Subcutaneous preadipocyte (primary cell): ENCODE measurements around a stretch of chr4.

- CAGE, long polyA plus RNA: no peak
These were observed 125.8 kb downstream of the CAMK2D start for GRCh38 chr4:113635736-113636052.

DNA sequence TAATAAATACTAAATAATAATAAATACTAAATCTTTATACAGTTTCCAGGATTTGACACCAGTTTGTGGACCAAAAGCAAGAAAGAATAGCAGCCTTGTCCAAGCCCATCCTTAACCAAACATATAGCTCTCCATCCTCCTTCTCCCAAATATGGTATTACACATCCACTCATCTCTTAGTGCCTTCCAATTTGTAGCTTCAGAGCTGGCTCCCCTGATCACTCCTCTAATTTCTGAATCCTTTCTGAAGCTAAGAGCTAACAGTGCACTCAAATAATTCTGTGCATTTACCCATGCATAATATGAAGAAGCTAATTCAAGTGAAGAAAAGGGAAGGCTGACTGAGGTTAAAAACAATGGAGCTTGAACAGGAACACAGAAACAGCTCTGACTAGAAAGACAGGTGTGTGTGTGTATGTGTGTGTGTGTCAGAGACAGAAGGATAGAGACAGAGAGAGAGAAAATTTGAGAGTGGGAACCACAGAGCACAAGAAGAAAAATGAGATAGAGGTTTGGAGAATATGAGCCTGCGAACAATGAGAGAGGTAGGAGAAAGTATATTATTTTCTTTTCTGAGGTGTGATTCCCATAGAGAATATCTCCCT, 123.6 kb downstream of the CAMK2D start:
- CAGE, long polyA plus RNA: no peak

DNA sequence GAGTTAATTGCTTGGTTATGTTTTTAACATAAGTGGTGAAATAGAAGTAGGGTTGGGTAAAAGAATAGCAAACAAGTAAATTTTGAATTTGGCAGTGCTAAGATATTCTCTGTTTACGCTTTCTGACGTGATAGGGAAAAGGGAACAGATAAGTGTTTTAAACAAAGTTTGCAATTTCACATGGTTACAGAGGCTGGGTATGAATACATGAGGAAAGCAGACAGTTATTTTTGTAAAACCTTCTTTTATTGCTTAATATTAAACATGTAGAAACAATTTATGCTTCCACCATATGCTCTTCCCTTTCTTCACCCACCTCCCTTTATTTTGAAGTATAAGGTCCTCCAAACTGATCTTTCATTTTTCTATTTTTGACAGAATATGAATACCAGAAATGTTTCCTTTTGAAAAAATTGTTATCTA, 214.2 kb upstream of the ARSJ start:
- CAGE, long polyA plus RNA: no peak

GRCh38 chr4:114615954-114616476, 17.4 kb downstream of the UGT8 start:
- CAGE, long polyA plus RNA: no peak

DNA sequence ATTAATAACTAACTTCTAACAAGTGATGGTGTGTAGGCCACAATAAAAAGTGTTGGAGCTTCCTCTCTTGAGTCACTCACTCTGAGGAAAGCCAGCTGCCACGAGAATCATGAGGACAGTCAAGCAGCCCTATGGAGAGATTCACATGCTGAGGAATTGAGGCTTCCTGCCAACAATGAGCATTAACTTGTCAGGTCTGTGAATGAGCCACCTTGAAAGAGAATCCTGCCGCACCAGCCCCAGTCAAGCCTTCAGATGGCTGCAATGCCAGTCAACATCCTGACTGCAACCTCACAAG, 76.7 kb downstream of the PRSS12 start:
- CAGE, long polyA plus RNA: no peak

DNA sequence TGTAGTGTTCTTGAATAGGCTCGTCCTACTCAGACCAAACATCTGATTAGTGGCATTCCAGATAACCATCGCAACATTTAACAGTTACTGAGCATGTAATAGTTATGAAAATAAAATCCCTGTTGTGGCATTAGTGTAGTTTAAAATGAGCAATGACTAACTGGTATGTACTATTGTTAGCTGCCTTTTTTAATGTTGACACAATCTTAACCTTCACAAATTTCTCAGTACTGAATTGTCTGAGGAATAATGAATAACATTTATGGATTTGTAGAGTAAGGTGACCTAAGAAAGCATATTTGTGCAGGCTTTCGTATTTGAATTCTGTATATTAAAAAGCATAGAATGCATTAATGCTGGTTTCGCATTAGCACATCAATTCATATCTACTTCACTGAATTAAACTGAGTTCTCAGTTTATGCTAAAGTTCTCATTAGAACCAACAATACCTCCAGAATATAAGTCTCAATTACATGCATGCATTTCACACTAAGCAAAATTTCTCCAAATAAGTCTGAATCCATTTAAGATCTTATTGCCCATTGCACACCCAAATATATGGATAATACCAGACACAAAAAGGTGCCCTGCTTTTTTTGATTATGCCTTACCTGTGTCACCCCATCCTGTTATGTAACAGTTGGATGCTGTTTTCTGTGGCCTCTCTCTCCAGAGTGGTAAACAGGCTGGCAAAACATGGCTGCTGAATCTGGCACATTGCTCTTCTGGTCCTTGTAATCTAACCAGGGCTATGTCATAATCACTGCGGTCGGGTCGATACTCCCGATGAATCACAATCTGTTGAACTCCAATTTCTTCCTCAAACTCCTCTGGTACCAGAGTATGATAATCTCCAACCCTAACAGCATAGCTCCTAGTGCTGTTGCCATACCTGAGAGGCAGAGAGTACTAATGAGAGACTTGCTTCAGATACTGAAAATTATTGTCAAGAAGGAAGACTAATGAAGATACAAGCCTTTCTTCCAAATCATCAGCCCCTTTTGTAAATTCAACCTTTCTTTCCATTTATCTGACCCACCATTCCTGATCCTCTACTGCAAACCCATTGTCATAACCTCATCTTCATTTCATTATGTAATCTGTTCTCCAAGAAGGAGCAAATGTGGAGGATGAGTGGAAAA, 70.2 kb downstream of the PRSS12 start:
- CAGE, long polyA plus RNA: no peak

DNA sequence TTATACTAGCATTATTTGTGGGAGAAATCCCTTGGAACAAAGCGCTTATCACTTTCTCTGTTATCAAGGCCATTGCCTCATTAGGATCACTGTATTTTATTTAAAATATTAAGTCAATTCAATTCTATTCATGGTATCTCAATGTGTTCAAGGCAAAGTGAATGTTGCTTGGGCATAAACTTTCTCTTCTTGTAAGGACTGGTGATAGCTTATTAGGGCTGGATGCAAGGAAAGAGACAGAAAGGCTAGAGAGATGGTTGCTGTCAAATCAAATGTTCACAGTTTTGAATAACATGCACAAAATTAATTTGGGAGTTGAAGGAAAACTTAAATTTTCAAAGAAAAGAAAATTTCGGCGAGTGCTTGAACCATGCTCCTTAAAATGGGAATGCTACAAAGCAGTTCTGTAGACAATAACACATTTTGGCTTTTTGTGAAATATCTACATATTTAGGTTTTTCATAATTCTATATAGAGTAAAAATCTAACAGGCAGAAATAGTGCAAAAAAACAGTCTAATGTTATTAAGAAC, 2.9 kb downstream of the SYNPO2 start:
- CAGE, long polyA plus RNA: no peak

DNA sequence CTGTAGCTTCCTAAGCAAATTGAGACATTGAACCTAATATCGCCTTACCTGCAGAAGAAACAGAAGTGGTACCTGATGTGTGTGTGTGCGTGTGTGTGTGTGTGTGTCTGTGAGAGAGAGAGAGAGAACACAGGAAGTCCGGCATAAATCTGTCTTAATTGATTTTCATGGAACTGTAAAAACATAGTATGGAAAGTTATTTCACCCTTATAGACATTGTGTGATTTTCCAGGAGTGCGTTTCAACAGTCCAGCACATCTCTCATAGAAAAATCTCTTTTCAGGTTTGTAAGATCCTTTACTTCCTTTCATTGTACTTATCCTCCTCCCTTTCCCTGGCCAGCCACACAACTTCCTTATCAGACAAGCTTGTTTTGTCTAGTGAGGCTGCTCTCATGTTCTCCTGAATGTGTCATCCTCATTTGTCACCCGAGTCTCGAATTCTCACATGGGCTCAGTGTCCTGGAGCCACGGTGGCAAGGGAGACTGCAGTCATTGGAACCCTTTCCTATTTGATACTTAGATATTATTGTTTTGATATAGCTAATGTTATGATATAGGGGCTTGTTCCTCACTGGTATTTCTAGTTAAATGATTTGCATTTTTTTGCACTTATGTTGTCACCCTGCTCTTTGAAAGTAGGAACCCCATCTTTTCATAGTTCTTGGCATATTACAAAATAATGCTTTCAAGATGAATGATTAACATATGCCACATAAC, 16.9 kb downstream of the SYNPO2 start:
- CAGE, long polyA plus RNA: no peak

- CAGE, long polyA plus RNA: no peak
These were observed 40.2 kb downstream of the SYNPO2 start for GRCh38 chr4:118928719-118929394.

- CAGE, long polyA plus RNA: no peak
These were observed 95.8 kb downstream of the SYNPO2 start for GRCh38 chr4:118984353-118985025.

DNA sequence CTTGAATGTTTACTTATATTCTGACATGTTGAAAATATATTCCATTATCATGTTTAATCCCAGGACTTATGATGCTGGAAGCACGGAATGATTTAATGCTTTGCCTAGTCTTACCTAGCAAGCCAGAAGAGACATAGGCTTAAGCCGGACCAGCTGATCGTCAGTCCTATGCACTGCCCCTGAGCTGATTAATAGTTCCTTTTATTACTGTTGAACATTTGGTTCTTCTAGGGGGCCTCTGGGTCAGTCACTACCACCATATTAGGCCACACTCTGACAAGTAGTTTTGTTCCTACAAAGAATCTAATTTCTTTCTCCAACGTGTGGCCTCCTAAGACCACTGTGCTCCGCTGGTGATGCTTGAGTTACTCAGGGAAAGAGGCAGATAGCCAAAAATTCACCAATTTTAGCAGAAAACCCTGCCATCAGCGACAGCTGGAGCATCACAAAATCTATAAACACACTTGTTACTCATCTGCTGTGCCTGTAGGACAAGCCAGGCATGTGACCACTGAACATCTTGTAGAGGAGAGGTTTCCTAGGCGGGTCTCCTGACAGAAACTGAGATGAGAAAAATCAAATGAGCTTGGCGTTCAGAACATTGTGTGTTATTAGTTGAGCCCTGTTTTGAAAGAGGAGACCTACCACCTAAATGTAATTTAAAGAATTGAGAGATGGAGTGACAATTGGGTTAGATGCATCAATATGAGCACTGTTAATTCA, 105.3 kb downstream of the SYNPO2 start:
- CAGE, long polyA plus RNA: no peak

GRCh38 chr4:118995930-118996448, 107.3 kb downstream of the SYNPO2 start:
- CAGE, long polyA plus RNA: no peak

DNA sequence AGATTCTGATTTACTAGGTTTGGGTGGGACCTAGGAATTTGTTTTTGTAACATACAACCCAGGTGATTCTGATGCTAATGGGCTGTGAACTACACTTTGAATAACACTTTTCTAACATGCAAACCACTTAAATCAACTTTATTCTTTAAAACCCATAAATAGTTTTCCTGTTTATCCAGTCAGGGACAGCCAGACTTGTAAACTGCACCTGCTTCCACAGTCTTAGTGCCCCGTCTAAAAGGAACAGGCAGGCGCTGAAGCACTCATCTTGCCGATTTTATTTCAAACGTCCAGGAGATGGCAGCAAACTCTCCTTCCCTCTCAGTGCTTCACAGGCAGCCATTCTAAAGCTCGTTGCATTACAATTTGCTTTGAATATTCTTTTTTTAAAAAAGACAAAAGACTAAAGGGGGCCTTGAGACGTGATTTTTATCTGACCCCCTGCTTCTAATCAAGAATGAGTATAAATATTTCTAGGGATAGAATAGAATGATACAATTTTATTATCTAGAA, 93.7 kb upstream of the MYOZ2 start:
- CAGE, long polyA plus RNA: no peak

GRCh38 chr4:119189553-119190160, 22.9 kb upstream of the USP53 start:
- CAGE, long polyA plus RNA: no peak

- CAGE, long polyA plus RNA: no peak
These were observed 18.3 kb downstream of the USP53 start for GRCh38 chr4:119230844-119231229.

DNA sequence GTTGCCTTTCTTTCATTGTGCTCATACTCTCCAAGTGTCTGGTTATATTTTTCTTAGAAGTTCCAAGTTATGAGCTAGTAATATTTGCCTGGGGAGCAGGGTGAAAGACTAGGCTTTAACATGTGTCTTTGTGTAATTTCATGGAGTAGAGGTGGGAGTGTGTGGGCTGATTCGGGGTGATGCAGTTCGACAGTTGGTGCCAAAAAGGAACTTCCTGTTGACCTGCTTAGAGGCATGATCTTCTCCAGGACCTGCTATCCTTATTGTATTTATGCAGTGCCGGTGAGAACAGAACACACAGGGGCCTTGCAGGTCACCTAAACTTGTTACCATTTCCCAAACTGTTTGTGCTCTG, 21.2 kb downstream of the USP53 start:
- CAGE, long polyA plus RNA: no peak

GRCh38 chr4:119371274-119371866, 49.4 kb upstream of the FABP2 start:
- CAGE, long polyA plus RNA: no peak

DNA sequence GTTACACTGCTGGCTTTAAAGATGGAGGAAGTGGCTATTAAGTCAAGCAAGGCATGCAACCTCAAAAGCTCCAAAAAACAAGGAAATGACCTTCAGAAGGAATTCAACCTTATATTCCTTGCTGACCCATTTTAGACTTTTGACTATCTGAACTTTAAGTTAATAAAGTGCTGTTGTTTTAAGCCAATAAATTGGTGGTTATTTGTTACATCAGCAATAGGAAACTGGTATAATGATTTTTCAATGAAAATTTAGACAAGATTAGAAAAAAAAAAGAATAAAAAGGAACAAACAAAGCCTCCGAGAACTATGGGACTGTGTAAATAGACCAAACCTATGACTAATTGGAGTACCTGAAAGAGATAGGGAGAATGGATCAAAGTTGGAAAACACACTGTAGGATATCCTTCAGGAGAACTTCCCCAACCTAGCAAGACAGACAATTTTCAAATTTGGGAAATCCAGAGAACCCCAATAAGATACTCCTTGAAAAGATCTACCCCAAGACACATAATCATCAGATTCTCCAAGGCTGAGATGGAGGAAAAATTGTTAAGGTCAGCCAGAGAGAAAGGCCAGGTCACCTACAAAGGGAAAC, 145.8 kb downstream of the PDE5A start:
- CAGE, long polyA plus RNA: no peak

DNA sequence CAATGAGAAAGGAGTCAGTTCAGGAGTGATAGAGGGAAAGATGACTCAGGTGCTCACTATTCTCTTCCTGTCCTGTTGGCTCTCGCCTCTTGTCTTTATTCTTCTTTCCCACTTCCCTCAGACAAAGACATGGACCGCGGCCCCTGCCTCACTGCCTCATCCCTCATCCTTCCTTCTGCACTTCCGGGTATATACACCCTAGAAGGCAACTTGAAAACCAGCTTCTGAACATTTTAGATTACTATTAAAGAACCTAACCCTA, 49.9 kb upstream of the TNIP3 start:
- CAGE, long polyA plus RNA: no peak

- CAGE, long polyA plus RNA: no peak
These were observed 131.7 kb downstream of the ANXA5 start for GRCh38 chr4:121564948-121565520.